PFSK-1 (cell line): ENCODE measurements around a stretch of chr3.

GRCh38 chr3:196624282-196624833 is 15.1 kb upstream of the NRROS start:
- RRBS: no CpG with 5 or more reads among the region's 10 CpGs

DNA sequence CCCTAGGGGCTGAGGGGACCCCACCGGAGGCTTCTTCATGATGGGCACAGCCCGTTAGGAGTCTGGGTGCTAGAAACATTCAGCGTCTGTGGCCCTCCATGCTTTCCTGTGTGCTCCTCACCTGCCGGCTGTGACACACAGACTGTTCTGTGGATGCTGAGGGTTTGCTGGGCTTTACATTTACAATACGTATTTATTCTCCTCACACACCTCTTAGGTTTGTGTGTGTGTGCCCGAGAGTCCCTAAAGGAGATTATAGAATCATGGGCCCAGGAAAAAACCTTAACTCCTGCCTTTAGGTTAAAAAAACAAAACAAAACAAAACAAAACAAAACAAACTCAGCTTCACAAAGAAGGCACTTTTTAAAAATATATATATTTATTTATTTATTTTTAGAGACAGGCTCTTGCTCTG is 1.3 kb downstream of the NRROS start:
- RRBS: 87% methylated on average over 3 of the region's 6 CpGs

DNA sequence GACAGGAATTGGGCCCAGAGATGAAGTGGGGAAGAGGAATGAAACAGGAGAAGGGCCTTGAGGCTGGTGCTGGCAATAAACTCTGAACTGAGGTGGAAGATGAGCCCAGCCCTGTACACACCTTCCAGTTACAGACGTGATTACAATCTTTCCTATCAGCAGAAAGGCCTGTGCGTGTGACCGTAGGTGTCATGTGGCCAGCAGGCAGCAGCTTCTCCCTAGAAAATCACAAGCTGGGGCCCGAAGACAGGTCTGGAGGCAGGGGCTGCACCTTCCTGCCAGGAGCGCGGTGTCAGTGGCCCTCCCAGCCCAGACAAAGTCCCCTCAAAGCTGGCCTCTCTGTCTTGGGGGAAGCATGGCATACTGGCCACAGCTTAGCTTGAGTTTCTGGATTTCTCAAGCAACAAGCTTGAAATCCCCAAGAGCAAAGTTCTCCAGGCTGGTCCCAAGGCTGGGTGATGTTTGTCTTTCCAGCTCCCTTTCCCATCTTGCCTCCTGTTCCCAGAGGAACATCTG is 16.7 kb upstream of the PIGZ start:
- RRBS: no CpG with 5 or more reads among the region's 6 CpGs

DNA sequence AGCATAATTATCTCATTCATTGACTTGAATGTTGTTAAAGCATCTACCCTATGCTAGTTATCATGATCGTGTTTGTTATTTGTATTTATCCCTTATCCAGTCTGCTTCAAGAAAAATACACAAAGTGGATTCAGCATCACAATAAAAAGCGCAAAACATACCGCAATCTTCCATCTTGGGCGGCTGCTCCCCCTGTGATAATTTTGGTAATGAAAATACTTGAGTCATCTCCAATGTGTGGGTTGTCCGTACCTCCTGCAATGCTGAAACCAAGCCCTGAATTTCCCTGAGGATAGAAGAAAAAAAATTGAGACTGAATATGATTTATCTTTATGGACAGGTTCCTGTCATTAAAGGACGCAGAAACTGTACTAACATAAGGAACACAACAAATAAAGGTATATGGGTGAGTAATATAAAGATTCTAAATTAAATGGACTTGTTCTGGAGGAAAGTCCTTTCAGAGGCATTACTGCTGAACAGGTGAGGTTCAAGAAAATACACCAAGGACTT is 110.4 kb upstream of the MELTF start:
- RRBS: no CpG with 5 or more reads among the region's 6 CpGs

DNA sequence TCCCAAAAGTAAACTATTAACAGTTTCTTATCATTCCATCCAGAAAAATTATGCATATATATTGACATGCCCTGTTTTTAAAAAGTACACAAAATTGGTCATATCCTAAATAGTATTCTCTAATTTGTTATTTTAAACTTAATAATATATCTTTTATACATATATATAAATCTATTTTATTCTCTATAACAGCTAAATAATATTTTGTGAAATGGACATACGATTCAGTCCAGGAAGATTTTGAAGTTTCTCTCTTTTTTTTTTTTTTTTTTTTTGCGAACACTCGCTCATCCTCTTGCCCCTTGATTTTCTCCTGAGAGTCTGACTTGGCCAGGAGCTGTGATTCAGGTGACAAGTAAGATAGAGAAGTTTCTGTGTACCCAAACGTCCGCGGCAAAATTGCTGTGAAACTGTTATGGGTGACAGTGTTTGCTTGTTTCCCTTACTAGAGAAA is 103.4 kb upstream of the DLG1 start:
- RRBS: no CpG with 5 or more reads among the region's 6 CpGs

- RRBS: no CpG with 5 or more reads among the region's 6 CpGs
These were observed 111.7 kb downstream of the BDH1 start for GRCh38 chr3:197444076-197444417.

GRCh38 chr3:197458233-197458676 is 97.5 kb downstream of the BDH1 start:
- RRBS: no CpG with 5 or more reads among the region's 11 CpGs

DNA sequence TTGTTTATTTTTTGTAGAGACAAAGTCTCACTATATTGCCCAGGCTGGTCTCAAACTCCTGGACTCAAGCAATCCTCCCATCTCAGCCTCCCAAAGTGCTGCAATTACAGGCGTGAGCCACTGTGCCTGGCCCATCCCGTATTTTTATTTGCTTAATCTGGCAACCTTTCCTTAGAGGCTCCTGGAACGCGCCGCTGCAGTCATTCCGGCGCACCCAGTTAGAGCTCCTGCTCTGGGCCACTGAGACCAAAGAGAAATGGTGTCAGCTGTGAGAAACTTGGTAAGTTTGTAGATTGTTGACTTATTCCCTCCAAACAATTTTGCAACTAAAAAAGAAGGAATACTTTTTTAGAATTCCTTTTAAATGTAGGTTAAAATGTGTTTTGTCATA is 77.9 kb downstream of the BDH1 start:
- RRBS: no CpG with 5 or more reads among the region's 7 CpGs

DNA sequence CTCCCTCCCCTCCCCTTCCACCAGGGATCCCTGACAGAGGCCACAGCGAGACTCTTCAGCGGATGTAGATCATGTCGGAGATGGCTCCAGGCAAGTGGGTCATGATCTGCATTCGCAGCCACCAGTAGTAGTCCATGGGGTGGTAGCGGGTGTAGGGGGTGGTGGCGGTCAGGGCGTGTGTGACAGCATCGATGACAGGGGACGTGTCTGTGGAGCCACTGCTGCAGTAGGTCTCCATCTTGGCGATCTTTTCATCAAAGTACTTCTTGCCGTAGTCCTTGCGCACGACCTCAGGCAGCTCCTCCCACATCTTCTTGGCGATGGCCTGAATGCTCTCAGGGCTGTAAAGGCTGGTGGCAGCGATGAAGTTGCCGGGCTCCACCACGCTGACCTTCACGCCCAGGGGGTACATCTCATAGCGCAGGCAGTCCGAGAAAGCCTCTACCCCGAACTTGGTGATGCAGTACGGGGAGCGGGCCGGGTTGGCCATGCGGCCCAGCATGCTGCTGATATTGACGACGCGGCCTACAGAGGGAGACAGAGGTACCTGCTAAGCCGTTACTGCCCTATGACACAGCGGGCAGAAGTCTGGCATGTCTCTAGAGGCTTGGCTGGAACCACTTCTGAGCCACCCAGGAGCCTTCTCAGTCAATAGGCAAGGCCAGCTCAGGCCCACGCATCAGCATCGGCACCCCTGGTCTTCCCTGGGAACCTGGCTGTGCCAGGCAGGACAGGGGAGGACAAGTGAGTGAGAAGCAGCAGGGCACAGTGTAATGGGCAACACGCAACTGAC is 43.7 kb downstream of the BDH1 start:
- RRBS: 90% methylated on average over 7 of the region's 33 CpGs

- RRBS: no CpG with 5 or more reads among the region's 7 CpGs
These were observed 1.7 kb downstream of the BDH1 start for GRCh38 chr3:197554175-197554433.

GRCh38 chr3:197613167-197614174 is 57.7 kb upstream of the BDH1 start:
- RRBS: no CpG with 5 or more reads among the region's 10 CpGs

DNA sequence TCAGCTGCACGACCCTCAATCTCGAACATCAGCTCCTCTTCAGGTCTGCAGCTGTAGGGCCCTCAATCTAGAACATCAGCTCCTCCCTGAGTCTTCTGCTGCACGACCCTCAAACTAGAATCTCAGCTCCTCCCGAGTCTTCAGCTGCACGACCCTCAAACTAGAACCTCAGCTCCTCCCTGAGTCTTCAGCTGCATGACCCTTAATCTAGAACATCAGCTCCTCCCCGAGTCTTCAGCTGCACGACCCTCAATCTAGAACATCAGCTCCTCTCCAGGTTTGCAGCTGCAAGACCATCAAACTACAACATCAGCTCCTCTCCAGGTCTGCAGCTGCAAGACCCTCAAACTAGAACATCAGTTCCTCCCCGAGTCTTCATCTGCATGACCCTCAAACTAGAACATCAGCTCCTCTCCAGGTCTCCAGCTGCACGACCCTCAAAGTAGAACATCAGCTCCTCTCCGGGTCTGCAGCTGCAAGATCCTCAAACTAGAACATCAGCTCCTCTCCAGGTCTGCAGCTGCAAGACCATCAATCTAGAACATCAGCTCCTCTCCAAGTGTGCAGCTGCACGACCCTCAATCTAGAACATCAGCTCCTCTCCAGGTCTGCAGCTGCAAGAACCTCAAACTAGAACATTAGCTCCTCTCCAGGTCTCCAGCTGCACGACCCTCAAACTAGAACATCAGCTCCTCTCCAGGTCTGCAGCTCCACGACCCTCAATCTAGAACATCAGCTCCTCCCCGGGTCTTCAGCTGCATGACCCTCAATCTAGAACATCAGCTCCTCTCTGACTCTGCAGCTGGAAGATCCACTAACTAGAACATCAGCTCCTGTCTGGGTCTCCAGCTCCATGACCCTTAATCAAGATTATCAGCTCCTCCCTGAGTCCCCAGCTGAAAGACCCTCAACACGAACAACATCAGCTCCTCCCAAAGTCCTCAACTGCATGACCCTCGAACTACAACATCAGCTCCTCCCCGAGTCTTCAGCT is 84.5 kb upstream of the BDH1 start:
- RRBS: no CpG with 5 or more reads among the region's 17 CpGs

DNA sequence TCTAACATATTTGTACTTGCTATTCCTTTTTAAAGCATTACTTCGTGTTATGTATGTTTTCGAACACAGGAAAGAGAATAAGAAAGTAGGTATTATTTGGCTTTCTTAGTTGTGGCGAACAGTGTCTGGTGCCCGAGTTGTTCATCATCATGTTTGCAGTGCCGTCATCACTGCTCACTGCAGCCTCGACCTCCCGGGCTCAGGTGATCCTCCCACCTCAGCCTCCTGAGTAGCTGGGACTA is 1.2 kb downstream of the LRCH3 start:
- RRBS: no CpG with 5 or more reads among the region's 7 CpGs

- RRBS: no CpG with 5 or more reads among the region's 14 CpGs
These were observed 64.6 kb downstream of the LRCH3 start for GRCh38 chr3:197855509-197856243.

DNA sequence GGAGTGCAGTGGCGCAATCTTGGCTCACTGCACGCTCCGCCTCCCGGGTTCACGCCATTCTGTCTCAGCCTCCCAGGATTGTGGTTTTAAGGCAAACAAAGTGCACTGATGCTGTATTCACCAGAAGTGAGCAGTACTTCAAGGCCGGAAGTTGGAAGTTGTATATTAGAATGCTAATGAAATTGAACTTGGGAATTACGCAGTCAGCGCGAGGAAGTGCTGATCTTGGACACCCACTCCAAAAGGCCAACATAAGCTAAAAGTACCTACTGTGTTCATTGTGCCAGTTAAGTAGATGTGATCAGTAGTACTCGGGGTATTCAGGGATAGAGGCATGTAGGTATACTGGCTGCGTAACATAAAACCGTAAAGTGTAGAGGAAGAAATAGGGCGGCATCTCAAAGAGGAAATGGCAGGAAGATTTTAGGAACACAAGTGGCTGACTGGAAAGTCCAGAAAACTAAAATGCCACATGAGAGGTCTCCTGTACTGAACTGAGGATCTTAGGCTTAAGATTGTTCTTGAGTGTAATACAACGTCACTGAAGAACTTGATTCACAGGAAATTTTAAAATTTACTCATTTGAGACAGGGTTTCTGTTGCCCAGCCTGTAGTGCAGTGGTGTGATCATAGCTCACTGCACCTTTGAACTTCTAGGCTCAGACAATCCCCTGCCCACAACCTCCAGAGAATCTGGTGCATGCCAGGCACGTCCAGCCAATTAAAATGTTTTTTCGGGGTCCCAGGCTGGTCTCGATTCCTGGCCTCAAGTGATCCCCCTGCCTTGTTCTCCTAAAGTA is 2.1 kb downstream of the IQCG start:
- RRBS: 11% methylated on average over 1 of the region's 17 CpGs

GRCh38 chr3:198158109-198158502 is 198.1 kb downstream of the LMLN start:
- RRBS: no CpG with 5 or more reads among the region's 11 CpGs